ENCODE results near the genes LMO7 and KCTD12.

- PRO-cap, result no peak
- RAMPAGE, long total RNA, result no peak
Measured at GRCh38 chr13:73064885-73065349, 6.1 kb downstream of the KLF5 start.

DNA sequence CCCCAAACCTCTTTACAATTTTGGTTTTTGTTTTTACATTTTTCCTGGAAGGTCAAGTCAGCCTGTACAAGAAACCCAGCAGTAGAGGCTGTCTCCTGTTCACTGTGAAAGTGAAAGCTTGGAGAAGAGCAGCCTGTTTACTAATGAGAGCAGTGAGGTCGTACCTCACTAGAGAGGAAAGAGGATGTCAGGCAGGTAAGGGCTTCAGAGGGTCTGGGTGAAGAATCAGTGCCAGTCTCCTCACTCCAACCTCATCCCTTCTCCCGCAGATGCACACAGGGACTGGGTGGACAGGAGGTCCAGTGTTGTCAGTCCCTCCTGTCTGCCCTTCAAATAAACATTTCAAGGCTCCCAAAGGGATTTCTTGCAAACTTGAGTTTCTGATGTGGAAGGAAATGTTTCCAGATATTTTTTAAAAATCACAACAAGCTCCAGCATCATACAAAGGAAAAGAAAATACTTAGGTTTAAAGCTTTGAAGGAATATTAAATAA lies 462.5 kb downstream of the KLF5 start:
- PRO-cap, result no peak
- RAMPAGE, long total RNA, result no peak

DNA sequence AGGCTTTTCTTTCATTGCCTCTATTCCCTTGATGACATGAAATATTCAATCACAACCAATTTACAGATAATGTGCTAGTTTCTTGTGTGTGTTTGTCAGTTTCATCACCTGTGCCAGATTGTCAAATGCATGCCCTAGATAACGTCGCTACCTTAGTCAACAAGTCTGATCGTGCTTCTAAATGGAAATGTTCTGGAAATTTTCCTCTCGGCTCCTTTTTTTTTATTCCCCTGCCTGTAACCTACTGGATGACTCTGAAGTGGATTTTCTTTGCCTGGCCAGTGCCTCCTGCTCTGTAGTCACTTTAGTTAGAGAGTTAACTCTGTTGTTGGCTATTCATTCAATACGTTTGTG lies 478.2 kb downstream of the KLF5 start:
- PRO-cap, result no peak
- RAMPAGE, long total RNA, result no peak

DNA sequence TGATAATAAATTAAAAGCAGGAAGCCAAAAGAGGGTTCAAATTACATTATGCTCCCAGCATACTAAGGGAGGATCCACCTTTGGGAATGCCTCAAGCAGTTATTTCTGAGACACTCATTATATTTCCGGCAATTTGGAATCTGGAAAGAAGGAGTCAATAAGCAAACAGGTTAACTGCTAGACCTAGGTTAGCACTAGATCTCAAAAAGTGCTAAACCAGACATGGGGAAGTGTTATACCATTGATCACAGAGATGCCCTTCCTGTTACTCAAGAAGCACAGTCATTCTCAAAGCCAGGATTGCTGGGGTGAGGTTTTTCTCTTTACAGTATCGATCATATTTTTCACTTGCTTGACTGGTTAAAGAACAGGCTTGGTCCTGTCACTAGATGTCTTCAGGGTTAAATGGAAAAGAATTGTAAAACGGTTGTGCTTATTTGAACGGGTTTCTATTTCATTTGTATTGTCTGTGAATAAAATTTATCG lies 552.1 kb downstream of the KLF5 start:
- PRO-cap, result no peak
- RAMPAGE, long total RNA, result no peak

DNA sequence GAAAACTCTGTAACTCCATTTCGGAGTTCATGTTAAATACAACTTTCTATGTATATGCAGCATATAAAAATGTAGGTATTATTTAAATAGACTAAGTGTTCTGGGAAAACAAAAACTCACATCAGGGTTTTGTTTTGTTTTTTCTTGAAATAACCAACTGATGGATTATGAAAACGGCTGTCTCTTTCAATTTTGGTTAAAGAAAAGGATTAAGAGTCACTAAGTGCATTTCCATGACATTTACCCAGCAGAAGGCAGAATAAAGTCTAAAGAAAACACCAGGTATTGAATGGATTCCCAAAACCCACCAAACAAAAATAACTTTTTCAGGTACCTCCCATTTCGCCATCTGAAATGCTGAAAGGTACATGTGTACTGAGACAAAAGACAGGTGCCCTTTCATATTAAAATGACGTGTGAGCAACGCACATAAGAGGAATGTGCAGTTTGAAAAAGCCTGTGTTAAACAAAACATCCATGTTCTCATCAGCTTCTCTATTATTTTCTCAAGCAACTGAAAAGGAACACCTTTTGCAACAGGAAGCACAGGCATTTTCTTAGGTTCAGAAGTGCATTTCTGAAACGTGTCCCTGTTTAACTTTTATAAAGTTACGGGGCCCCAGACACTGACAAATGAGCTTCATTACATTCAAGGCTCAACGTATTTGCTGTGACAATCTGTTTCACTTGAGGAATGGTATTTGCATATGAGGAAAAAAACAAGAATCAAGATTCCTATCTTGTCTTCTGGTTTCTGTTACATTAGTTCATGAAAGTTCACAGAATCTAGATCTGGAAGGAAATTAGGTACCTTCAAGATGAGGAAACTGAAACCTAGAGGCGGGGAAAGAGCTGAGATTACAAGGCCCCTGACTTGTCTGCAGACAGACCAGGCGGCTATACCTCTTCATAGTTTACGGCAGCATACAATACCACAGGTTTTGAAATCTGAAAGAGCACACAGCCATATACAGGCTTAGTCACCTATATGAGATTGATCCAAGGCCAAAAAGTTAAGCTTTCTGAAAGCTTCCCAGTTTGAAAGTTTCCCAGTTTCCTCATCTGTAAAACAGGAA lies 643.6 kb downstream of the KLF5 start:
- PRO-cap, result no peak
- RAMPAGE, long total RNA, result no peak

- PRO-cap, result no peak
- RAMPAGE, long total RNA, result no peak
Measured at GRCh38 chr13:73914921-73915543, 856.2 kb downstream of the KLF5 start.

- PRO-cap, result no peak
- RAMPAGE, long total RNA, result no peak
Measured at GRCh38 chr13:75286708-75287148, 195.2 kb downstream of the TBC1D4 start.

- PRO-cap, result no peak
- RAMPAGE, long total RNA, result no peak
Measured at GRCh38 chr13:75302100-75302724, 179.8 kb downstream of the TBC1D4 start.

GRCh38 chr13:75391874-75392336 lies 90.1 kb downstream of the TBC1D4 start:
- PRO-cap, result no peak
- RAMPAGE, long total RNA, result no peak

DNA sequence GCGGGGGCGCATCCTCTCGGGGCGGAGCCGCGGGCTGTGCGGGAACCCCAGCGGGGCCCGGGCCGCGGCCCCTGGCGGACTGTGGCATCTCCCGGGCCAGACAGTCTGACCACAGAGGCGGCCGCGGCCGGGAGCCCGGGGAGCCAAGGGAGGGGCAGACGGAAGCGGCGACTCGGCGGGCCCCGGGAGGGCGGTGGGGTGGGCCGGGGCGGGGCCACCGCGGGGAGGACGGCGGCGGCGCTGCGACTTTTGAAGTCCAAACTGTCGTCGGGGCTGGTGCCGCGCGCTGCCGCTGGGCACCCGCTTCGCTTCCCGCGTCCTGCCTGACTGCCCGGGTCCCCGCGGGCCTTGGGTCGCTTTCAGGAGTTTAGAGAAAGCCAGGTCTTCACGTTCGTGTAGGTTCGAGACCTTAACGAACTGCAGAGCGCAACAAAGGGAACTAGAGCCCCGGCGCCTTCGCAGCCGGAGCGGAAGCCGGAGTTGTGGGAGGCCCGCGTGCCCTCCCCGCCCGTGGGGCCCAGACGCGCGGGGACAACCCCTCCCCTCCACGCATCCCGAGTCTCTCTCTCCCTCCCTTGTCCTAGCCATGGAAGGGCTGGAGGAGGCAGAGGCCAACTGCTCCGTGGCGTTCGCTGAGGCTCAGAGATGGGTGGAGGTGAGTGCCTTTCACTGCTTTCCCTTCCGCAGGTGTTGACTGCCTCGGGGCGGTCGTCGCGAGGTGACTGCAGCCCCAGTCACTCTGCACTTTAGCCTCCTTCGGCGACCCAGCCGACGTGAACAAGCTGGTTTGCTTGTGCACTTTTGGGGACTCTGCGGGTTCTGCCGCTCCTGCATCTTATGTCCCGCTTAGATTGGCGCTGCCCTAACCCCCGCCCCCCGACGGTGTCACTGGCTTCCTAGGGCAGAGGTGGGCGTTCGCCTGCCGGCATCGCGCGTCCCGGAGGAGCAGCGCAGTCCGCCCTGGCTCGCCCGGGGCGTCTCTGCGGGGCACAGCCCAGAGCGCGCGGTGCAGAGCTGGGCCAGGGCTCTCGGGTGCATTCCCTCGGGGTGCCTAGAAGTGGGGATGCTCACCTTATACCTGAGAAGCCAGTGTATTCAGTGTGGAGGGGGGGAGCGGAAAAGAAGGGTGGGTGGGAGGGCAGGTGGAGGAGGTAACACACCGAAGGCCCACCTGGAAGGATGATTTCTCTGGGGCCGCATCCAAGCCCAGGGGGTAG lies at the start of gene LMO7:
Gene LMO7, plus strand, starts transcription at position 259 of the 1,217 bp plus-strand sequence.
- PRO-cap, result bidirectional peak, plus-strand start at position 259 of the sequence, minus-strand start at position 329 of the sequence; bidirectional peak, plus-strand start at position 925 of the sequence, minus-strand start at position 821 of the sequence; bidirectional peak, plus-strand start outside the sequence, minus-strand start at position 982 of the sequence
- RAMPAGE, long total RNA, result no peak

DNA sequence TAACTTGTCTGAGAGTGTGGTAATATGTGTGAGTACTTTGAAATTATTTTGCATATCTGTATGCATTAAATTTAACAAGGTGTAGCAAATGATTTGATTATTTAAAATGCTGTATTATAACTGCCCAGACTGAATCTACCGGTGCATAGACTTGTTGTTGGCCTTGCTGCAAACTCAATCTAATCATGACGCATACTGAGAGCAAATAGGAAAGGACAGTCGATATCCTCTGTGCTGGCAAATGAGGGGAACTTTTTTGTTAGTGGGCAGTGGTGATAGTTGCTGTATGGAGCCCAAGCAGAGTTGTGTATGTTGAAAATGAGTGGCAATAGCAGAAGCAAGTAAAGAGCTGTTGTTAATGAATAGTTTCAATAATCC lies 127.4 kb downstream of the LMO7 start:
- PRO-cap, result no peak
- RAMPAGE, long total RNA, result no peak

GRCh38 chr13:75788411-75789237 lies 152.5 kb downstream of the LMO7 start:
- PRO-cap, result no peak
- RAMPAGE, long total RNA, result no peak

GRCh38 chr13:75803937-75804736 lies 168.0 kb downstream of the LMO7 start:
- PRO-cap, result no peak
- RAMPAGE, long total RNA, result no peak

- PRO-cap, result no peak
- RAMPAGE, long total RNA, result no peak
Measured at GRCh38 chr13:75907307-75907591, 271.1 kb downstream of the LMO7 start.

GRCh38 chr13:76471113-76471336 lies 415.2 kb downstream of the KCTD12 start:
- PRO-cap, result unidirectional peak, minus-strand start at chr13:76471259
- RAMPAGE, long total RNA, result no peak

DNA sequence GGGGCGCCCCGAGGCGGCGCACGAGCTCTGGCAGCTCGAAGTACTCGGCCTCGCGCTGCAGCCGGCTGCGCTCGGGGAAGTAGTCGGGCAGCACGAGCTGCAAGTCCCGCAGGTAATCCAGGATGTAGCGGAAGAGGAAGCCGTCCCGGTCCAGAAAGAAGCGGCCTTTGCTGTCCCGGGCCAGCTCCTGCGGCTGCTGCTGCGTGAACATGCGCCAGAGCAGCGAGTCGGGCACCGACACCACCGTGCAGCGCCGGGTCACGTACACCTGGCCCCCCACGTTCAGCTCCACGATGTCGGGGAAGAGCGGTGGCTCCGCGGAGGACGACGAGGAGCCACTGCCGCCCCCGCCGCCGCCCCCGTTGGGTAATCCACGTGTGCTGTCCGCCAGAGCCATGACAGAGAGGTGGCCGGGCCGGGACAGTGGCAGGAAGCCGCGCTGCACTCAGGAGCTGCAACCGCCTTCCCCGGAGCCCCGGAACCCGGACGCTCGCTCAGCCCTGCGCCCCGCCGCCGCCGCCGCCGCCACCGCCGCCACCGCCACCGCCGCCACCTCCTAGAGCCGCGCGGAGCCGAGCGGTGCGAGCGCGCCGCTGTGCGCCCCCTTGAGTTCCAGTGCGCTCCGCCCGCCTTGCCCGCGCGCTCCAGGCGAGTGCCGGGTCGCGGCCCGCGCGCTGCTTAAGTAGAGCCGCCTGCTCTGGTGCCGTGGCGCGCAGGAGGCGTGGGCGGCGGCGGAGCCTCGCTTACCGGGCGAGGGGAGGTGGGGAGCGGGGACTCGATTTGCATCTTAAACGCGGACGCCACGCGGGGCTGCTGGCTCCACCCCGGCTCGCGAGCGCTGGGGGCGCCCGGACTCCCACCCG lies at the start of gene KCTD12:
Gene KCTD12, minus strand, starts transcription at position 654 of the 863 bp plus-strand sequence.
- PRO-cap, result bidirectional peak, plus-strand start outside the sequence, minus-strand start at position 654 of the sequence
- RAMPAGE, long total RNA, result no peak

DNA sequence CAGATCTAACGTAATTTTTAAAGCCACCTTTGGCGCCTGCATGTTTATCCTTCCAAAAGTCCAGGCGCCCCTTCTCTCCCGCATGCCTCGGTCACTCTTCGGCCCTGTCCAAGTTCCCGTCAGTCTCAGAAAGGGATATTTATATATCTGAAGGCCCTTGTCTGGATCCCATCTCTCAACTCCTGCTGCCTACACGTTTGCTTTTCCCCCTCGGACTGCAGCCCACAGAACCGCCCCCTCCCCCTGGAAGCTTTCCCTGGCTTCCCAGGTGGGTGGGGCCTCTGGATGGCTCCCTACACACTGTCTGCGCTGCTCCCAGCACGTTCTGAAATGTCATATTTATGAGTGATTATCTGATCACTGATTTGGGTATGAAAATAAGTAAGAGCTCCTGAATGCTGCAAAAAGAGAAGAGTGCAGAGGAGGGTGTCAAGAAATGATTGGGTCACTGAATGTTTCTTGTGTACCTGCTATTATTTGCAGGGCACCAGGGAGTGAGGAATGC lies 1.1 kb upstream of the KCTD12 start:
- PRO-cap, result unidirectional peak, minus-strand start at position 217 of the sequence
- RAMPAGE, long total RNA, result no peak

GRCh38 chr13:77028246-77028852 lies 1.4 kb upstream of the FBXL3 start:
- PRO-cap, result no peak
- RAMPAGE, long total RNA, result no peak

GRCh38 chr13:77047915-77048465 lies 21.0 kb upstream of the FBXL3 start:
- PRO-cap, result no peak
- RAMPAGE, long total RNA, result no peak

GRCh38 chr13:77068492-77068857 lies 41.5 kb upstream of the FBXL3 start:
- PRO-cap, result no peak
- RAMPAGE, long total RNA, result no peak